Metastatic Liver Carcinoma in the Lung (tissue), 2 donors: ENCODE data around the gene FSCB.

DNA sequence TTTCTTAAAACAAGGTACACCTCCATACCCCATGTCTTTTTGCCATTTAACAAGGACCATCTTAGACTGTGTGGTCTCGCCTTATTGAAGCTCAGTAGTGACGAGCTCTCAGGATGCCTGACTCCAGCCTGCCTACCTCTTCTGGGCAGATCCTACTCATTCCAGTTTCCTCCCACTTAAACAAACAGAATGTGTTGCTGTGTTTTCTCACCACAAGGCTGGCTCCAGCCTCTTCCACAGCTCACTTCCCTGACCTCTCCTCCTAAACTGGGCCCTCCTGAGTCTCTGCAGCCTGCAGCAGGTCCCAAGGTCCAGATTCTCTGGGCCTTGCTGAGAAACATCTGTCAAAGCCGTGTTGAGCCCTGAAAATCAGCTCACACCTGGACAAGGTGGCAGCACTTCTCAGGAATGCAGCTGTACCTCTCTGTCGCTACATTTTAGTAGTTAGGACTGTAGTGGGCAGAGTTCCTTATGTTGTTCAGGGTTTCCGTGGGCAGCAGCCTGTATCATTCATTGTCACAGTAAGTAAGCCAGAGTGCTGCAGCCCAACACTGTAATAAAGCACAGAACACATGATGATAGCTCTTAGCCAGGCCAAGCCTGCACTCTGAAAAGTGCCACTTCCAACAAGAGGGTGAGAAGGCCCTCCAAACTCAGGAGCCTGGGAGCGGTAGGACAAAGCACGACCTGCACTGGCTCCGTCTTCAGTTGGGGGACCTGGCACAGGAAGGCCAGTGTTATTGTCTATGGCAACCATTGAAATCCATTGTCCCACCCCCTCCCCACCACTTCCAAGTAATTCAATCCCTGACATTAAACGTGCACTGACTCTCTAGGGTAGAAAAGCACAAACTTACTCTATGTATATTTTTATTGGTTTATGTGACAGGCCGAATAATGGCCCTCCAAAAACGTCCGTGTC is 68.5 kb downstream of the NKX2-1 start:
- PRO-cap, 2 experiments, result peak in 1 of 2 experiments; most common plus-strand start position 701 of the sequence (in 1); most common minus-strand start position 710 of the sequence (in 1)

GRCh38 chr14:36647515-36648476 is 13.9 kb upstream of the PAX9 start:
- PRO-cap, 2 experiments, result no peak in any of the 2 experiments

DNA sequence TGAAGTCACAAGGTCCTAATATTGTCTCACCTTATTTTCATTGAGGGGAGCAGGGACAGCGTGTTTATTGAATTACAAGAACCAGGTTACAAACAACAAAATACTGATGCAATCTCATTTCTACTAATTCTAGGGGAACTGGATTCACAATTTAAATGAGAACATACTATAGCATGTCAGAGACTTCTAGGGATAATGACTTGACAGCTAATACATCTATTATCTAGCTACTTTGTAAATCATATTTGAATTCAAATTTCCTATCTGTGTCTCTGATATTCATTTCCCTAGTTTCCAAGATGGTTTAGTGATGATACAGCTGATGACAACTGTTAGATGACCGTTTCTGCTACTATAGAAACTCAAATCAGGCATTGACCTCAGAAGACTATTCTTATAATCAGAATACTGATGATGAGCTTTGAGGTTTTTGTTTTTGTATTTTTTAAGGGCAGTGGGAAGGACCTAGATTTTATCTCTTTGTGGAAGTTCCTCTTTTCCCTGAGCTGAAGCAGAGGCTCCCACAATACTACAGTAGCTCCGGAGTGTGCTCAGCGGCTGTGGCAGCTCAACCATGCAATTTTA is 145.3 kb downstream of the SLC25A21 start:
- PRO-cap, 2 experiments, result no peak in any of the 2 experiments

GRCh38 chr14:37247711-37248428 is 50.1 kb downstream of the MIPOL1 start:
- PRO-cap, 2 experiments, result no peak in any of the 2 experiments

DNA sequence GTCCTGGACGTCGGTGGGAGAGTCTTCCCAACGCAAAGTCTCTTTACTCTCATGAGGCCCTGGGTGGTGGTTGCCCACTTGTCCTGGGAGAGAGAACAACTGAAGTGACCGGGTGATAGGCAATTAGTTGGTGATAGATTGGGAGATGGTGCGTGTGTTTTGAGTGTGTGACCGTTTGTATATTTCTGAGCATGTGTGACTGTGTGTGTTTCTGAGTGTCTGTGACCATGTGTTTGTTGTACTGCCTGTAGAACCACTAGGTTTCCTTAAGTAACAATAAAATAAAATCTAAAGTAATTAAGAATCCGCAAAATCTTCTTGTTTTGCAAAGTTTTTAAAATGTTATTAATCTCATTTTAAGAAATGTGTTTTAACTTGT is 1.0 kb downstream of the TTC6 start:
- PRO-cap, 2 experiments, result no peak in any of the 2 experiments

- PRO-cap, 2 experiments, result no peak in any of the 2 experiments
These were observed 53.8 kb downstream of the TTC6 start for GRCh38 chr14:37649163-37649754.

GRCh38 chr14:37865257-37865607 is 269.8 kb downstream of the TTC6 start:
- PRO-cap, 2 experiments, result no peak in any of the 2 experiments

- PRO-cap, 2 experiments, result no peak in any of the 2 experiments
These were observed 129.3 kb upstream of the SSTR1 start for GRCh38 chr14:38078297-38078937.

DNA sequence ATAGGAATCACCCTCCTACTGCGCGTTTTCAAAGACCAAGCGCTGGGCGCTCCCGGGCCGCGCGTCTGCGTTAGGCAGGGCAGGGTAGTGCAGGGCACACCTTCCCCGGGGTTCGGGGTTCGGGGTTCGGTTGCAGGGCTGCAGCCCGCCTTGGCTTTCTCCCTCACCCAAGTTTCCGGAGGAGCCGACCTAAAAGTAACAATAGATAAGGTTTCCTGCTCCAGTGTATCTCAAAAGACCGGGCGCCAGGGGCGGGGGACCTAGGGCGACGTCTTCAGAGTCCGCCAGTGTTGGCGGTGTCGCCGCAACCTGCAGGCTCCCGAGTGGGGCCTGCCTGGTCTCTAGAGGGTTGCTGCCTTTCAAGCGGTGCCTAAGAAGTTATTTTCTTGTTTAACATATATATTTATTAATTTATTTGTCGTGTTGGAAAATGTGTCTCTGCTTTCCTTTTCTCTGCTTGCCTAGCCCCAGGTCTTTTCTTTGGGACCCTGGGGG is 3.8 kb downstream of the SSTR1 start:
- PRO-cap, 2 experiments, result no peak in any of the 2 experiments

GRCh38 chr14:38808635-38809515 is 294.2 kb downstream of the SEC23A start:
- PRO-cap, 2 experiments, result no peak in any of the 2 experiments

DNA sequence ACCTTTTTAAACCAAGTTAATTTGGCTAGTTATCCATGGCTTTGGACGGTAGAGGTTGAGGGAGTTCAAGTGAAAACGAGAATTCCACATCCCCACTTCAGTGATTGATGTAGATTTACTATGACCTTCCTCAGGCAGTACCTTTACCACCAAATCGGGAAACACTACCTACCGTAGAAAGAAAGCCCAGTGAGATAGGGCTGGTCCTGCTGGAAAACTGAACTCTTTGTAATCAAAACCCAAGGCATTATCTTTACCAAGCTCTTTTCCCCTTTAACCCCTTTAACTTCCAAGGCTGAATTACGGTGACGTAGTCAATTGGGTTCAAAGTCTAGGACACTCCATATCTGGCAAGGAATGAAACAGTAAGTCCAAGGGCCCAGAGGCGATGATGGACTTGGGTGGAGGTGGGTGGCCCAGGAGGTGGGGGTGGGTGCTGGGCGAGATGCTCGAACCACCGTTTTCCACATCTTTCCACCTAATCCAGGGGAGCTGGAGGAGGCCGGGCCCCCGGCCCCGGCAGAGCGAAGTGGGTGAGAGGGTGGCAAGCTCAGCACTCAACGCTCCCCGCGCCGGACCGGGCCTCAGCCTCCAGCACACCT is 603 bp downstream of the SEC23A start:
- PRO-cap, 2 experiments, result peak in 1 of 2 experiments; most common plus-strand start position 353 of the sequence (in 1); most common minus-strand start position 219 of the sequence (in 1)

DNA sequence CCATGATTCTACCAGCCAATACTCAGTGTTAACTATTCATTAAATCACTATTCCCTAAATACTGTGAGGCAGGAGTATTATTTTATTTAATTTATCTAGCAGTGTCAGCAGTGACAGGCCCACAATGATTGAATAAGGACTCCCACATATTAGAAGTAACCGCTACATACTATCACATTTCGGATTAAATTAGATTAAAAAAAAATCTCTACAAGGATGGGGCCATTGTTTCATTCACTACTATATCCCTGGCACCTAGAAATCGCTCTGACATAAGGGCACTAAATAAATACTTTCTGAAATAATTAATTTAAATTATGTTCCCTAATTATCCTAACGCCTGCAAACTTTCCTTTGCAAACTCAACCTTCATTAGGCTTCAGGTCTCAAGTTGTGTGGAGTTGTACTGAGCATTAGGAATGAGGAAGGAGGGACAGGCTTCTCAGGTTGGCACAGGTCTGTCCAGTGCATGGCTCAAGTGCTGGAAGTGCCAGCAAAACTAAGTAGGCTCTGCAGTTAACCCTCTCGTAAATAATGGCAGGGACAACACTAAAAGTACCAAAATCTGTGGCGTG is 856 bp downstream of the TRAPPC6B start:
- PRO-cap, 2 experiments, result no peak in any of the 2 experiments

GRCh38 chr14:39264990-39265454 is 31.3 kb downstream of the MIA2 start:
- PRO-cap, 2 experiments, result no peak in any of the 2 experiments

DNA sequence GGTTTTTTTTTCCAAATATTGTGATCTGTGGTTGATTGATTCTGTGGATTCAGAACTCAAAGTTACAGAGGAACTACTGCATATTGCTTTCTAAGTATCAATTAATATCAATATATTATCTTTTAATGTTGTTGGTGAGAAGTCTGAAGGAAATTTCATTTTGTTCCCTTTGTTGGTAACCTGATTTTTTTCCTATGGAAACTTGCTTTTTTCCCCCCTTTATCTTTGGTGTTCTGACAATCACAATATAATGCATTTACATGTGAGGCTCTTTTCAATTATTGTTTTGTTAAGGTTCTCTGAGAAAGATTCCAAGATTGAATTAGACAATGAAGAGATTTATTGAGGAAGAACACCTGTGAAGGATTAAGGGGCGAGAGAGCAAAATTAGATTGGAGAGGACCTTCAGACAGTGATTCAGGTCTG is 64.4 kb downstream of the FBXO33 start:
- PRO-cap, 2 experiments, result no peak in any of the 2 experiments

GRCh38 chr14:39411516-39411999 is 20.7 kb downstream of the FBXO33 start:
- PRO-cap, 2 experiments, result no peak in any of the 2 experiments

DNA sequence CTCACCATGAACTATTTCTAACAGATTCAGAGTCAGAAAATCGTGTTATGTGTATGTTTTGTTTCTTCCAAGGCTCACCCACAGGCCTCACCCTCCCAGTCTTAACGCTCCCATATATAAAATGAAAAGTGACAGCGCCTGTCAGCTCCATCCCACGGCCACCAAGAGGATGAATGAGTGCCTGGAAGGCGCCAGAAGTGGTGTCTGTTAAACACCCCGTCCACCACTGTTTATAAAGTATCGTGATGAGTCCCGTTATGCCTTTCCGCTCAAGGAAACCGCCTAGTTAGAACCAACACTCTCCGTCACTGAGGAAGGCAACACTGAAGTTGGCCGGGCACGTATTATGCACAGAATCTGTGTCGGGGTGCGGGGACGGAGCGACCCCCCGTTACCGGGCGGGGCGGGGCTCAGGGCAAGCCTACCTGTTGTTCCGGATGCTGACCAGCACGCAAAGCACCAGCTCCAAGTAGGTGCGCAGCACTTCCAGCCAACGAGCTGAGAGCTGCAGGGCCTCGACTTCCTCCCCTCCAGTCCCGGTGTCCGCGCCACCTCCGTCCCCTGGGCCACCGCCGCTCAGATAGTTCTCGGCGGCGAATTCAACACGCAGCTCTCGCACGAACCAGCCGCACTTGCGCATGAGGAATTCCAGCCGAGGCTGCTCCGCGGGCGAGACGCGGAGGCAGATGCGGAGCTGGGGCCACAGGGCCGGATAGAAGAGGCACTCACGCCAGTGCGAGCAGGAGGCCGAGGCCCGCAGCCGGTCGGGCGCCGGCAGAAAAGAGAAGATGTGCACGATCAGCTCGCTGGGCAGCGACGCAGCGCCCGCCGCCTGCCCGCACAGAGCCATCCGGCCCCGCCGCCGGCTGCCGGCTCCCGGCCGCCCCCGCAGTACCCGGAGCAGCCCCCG is 839 bp downstream of the FBXO33 start:
- PRO-cap, 2 experiments, result peak in 2 of 2 experiments; most common plus-strand start position 483 of the sequence (in 1); most common minus-strand start position 782 of the sequence (in 1)

DNA sequence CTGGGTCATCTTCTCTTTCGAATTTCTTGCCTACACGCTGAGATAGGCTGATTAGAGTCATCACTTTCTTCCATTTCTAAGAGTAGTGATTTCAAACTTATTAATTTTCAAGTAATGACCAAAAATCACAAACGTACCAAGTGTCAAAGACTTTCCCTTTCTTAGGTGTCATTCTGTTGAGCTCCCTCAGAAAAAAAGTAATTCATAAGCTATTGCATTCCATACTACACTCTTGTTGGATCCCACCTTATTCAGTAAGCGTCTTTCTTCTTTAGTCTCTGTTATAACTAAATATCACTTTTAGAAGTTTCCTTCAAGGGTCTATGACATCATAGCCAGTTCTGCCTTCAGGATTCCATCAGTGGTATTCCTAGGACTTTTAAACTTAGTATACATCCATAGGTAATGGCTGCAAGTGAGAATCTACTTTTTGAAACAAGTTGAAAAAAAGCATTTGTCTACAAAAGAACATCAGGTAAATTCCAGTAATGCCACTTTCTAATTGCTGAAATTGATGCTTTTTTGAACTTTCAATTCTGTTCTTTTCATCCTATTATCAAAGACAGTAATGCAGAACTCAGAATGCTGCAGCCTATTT is at the start of gene FSCB:
Gene FSCB (minus strand): TSS at position 289 of the 598 bp plus-strand sequence.
- PRO-cap, 2 experiments, result no peak in any of the 2 experiments

DNA sequence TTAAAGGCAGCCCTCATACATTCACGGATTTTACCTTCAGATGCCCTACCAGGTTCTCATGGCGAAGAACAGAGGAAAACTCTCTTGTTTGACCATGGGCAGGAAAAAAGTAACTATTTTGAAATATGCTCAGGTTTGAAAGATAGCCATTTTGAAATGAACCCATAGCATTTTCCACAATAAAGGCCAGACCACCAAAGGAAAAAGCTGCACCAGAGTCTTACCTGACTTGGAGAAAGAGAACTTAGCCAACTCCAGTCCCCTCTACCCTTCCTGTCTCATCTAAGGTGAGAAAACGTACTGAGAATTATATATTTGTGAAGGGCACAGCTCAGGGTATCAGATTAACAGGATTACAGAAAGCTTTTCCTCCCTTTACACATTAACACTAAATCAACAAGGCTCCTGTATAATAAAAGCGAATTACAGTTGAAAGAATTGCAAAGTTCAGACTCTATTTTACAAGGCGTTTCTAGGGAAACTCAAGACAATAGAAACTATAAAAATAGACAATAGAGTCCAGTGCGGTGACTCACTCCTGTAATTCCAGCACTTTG is 82.6 kb upstream of the RPL10L start:
- PRO-cap, 2 experiments, result no peak in any of the 2 experiments

DNA sequence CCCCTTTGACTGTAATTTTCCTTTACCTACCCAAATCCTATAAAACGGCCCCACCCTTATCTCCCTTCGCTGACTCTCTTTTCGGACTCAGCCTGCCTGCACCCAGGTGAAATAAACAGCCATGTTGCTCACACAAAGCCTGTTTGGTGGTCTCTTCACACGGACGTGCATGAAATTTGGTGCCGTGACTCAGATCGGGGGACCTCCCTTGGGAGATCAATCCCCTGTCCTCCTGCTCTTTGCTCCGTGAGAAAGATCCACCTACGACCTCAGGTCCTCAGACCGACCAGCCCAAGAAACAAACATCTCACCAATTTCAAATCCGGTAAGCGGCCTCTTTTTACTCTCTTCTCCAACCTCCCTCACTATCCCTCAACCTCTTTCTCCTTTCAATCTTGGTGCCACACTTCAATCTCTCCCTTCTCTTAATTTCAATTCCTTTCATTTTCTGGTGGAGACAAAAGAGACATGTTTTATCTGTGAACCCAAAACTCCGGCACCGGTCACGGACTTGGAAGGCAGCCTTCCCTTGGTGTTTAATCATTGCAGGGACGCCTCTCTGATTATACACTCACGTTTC is 453.0 kb upstream of the RPL10L start:
- PRO-cap, 2 experiments, result no peak in any of the 2 experiments

- PRO-cap, 2 experiments, result no peak in any of the 2 experiments
These were observed 8.7 kb downstream of the RPS29 start for GRCh38 chr14:49577240-49578029.